Skin of body (tissue), 2 donors: ENCODE measurements around the genes SOD2, TCP1 and PNLDC1.

- RAMPAGE, long total RNA: no peak
Measured at GRCh38 chr6:158771130-158771641, 48.0 kb downstream of the EZR start.

- RAMPAGE, long total RNA: no peak
Measured at GRCh38 chr6:158803628-158804511, 15.3 kb downstream of the EZR start.

GRCh38 chr6:158861720-158862432 lies 42.7 kb upstream of the EZR start:
- RAMPAGE, long total RNA: no peak

GRCh38 chr6:158868628-158868971 lies 49.4 kb upstream of the EZR start:
- RAMPAGE, long total RNA: no peak

GRCh38 chr6:158894144-158894667 lies 75.0 kb upstream of the EZR start:
- RAMPAGE, long total RNA: no peak

DNA sequence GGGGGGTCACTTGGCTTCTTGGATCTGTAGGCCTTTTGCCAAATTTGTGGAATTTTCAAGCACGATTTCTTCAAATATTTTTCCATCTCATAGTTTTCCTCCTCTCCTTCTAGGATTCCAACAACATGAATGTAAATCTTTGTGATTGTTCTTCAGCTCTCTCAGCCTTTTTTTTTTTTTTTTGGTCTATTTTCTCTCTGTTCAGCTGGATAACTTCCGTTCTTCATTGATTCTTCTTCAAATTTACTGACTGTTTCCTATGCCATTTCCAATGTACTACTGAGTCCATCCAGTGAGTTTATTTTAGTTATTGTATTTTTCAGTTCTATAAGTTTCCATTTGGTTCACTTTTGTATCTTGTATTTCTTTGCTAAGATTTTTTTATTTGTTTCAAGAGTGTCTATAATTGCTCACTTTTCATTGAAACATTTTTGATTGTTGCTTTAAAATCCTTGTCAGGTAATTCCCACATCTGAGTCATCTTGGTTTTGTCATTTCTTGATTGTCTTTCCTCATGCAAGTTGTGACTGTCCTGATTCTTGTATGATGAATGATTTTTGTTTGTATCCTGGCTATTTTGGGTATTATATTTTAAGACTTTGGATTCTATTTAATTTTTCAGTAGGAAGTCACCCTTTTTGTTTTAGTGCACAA lies 9.2 kb downstream of the RSPH3 start:
- RAMPAGE, long total RNA: no peak

DNA sequence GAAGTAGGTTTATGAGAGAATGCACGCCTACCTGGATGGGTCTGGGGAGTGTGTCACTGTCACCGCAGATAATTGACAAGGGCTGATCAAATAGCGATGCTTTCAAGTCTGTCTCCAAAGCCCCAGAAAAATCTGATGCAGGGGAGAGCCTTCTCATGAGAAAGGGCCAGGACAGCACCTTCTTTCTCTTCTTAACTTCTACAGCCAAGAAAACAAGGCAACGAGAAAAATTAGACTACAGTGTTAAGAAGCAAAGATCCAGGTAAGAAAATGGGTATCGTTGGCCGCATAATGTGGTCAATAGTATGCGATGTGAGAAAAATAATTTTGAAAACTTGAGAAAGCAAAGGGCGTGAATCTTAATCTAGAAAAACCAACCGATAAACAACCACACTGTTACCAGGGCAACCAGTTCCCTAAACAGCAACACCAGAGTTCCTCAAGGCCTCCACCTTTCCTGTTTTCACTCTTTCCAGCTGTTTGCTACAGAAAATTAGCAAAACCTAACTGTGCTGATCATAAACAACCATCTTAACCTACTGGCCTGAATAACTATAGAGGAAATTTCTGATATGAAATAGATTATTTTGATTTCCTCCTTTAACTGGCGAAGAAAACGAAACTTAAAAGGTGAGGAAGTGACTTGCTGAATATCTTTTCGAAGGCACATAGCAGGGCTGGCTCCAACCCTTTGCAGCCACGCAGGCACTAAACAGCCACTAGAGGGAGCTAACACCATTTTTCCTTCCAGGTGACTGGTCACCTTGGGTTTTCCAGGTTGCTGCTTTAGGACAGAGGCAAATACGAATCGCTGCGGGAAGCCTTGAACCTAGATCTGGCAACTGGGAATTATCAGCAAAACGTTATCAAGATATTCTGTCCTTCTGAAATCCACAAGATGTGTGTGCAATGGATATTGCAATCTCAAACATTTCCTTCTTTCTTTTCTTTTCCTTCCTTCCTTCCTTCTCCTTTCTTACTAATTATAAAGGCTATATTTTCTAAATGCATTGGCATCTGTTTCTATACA lies 2.4 kb downstream of the TAGAP start:
- RAMPAGE, long total RNA: no peak

GRCh38 chr6:159043255-159043875 lies 1.4 kb downstream of the TAGAP start:
- RAMPAGE, long total RNA: no peak

DNA sequence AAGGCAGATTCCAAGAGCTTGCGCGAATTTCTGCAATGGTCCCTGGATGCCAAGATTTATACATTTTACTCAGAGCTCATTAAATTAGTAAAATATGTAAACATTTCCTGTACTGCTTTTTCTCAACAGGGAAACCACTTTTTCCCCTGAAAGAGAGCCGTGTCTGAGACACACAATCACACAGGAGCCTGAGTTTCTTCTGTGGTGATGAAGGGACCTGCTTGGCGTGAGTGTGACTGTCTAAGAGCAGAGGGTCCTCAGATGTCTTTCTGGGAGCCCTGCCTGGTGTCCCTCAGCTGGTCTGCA lies 12.1 kb upstream of the TAGAP start:
- RAMPAGE, long total RNA: no peak

GRCh38 chr6:159074298-159074774 lies 29.5 kb upstream of the TAGAP start:
- RAMPAGE, long total RNA: no peak

DNA sequence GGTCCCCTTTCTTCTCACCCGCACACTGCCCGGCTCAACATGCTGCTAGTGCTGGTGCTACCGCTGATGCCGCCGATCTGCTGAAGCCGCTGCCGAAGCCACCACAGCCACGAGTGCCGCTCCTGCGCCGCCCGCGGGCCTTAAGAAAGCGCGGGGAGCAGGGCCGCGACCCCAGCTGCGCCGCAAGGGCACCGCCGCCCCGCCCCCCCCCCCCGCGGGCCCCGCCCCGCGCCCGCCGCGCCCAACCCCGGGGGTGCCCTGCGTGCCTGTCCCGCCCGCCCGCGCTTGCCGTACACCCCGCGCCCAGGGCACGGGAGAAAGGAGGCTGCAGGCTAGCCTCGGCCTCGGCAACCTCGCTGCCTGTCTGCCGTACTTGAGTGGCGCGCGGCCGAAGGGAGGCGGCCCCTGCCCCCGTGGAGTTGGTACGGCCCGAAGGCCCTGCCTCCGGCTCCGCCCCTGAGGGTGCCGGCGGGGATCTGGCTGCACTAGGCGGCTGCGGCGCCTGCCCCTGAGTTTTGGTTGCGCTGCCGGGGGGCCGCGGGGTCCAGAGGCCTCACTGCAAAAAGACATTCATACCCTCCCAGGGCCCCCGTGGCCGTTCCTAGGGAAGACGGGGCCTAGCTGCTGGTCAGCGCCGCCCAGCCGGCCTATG lies at the start of gene SOD2:
SOD2 (minus strand) TSS at position 115 of the 652 bp plus-strand sequence.
- RAMPAGE, long total RNA: no peak

DNA sequence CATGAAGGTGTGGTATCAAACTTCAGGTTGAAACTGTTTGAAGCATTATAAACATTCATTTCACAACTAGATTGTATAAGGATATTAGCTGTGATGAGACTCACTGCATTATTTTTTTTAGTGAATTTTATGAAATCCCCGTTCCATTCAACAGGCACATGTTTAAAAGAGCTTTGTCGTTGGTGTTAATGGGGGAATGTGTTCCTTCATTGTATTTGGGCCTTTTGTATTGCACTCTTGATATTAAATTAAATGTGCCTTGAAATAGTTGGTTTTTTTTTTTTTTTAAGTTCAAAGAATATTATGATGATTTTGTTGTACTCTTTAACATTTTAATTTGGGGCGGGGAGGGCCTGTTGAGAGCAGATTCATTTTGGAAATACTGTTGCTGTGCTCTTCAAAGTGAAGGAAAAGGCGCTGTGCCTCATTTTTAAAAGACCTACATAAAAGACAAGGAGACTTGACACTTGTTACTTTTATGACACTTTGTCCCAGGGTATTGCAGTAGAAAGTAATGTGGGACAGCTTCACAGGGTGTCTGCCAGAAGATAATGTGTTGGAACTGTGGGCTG lies 12.6 kb upstream of the ACAT2 start:
- RAMPAGE, long total RNA: no peak

DNA sequence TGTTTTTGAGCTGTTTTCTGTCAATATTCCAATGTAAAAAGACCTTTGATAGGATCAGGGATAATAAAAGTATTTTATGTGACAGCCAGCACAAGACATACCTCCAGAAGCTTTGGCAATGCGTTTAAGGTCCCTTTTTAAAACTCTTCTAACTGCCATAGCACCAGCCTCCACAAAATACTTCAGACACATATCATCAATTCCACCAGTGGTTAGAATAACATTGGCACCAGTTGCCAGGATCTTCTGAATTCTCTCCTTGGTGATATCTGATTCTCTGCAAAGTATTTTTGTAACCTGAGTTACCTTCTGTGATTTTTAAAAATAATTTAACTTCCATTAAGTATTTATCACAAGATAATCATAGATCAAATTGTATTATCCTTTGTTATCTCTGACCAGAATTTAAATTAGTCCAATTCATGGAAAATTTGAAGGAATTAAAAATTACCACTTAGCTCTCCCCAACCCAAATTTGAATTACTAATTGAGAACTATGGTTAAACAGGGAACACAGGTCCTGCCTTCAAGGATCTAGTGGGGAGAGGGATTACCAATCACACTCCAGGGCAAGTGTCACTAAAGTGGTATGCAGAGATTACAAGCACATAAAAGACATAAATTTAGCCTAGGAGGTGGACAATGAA lies 8.4 kb downstream of the TCP1 start:
- RAMPAGE, long total RNA: no peak

- RAMPAGE, long total RNA: start-site peak on the plus strand at chr6:159789940-159789995, 136 and 31 reads in 2 replicates
Measured at GRCh38 chr6:159789336-159790039, at the start of gene TCP1. Gene TCP1 (minus strand): TSS chr6:159789602.

GRCh38 chr6:159800095-159800432 lies at the start of gene PNLDC1:
Gene PNLDC1 (plus strand): TSS chr6:159800276.
- RAMPAGE, long total RNA: no peak

- RAMPAGE, long total RNA: no peak
Measured at GRCh38 chr6:159983774-159984422, 15.0 kb downstream of the IGF2R start.

DNA sequence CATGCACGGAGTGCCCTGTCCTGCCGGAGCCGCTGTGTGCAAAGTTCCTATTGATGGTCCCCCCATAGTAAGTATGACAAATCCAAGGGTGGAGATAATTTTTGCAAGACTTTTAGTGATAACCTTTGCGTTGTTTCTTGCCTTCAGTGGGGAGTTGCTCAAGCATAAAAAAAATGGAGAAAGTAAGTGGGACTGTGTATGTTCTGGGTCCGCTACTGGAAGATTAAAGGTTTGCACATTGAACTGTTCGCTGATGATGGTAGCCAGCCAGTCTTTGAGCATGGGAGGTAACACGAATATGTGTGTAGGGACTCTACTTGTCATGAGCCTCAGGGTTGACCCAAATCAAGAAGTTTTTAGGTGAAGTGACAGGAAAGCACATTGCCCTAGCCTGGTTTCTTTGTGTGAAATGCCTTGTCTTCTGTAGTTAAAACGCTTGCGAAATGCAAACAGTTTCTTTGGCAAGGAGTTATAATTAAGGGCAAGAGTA lies 47.7 kb upstream of the SLC22A1 start:
- RAMPAGE, long total RNA: no peak

DNA sequence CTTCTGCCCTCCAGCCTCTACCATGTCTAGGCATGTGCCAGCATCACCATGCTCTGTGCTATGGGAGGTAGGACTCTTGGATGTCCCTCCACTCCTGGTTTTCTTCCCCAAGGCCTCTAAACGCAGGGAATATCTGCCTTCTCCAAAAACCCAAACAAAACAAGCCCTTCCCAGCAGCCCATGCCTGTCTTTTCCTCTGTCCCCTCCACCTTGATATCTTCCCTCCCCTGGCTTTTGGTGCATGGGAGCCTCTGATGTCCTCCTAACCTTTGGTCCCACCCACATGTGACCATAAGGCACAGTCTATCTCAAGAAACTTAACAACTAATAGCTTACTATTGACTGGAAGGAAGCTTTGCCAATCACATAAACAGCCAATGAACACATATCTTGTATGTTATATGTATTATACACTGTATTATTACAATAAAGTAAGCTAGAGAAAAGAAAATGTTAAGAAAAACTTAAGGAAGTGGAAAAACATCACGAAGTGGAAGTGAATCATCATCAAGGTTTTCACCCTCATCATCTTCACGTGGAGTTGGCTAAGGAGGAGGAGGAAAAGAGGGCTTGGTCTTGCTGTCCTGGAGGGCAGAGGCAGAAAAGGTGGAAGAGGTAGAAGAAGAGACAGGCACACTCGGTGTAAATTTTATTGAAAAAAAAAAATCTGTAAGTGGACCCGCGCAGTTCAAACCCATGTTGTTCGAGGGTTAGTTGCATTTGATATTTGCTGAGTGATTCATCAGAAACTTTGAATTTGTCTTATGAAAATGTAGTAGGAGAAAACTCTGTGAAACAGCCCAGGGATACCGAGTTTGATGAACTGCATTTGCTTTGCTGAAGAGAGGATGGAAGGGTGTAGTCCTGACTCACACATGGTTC lies 7.8 kb downstream of the SLC22A1 start:
- RAMPAGE, long total RNA: no peak

DNA sequence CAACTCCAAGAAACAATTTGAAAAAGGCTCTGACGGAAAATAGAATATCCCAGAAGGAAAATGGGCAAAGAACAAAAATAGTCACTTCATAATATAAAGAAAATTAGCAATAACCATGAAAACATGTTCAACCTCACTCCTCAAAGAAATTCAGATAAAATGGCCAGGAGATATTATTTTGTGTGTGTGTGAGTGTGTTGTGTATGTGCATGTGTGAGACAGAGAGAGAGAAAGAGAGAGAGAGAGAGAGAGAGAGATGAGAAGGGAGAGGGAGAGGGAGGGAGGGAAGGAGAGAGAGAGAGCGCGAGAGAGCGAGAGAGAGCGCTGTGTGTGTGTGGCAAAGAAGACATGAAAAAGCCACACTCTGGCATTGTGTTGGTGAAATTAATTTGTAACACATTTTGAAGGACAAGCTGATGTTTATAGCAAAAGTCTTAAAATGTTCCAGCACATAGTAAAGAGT lies 56.5 kb downstream of the SLC22A1 start:
- RAMPAGE, long total RNA: no peak

DNA sequence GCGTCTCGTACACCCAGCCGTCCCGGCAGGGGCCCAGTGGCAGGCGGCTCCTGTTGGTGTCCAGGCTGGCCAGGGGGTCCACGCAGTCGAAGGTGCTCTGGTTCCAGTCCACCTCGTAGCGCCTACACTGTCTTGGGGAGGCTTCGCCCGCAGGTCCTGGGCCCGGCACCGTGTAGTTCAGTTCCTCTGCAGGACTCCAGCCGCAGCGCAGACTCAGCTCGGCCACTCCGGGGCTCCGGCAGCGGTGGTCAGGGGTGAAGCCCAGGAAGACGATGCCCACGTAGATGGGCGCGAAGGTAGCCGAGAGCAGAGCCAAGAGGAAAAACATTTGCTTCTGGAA lies 284 bp downstream of the SLC22A2 start:
- RAMPAGE, long total RNA: no peak